Body of pancreas (tissue), 2 donors: Measurements from ENCODE around the genes C14orf39 and SYT16.

- PRO-cap: no peak
- RAMPAGE, long total RNA, 2 experiments: no peak in any of the 2 experiments
Measured at GRCh38 chr14:60127577-60128312, 36.0 kb downstream of the PCNX4 start.

- PRO-cap: no peak
- RAMPAGE, long total RNA, 2 experiments: no peak in any of the 2 experiments
Measured at GRCh38 chr14:60174883-60175846, 10.0 kb upstream of the DHRS7 start.

DNA sequence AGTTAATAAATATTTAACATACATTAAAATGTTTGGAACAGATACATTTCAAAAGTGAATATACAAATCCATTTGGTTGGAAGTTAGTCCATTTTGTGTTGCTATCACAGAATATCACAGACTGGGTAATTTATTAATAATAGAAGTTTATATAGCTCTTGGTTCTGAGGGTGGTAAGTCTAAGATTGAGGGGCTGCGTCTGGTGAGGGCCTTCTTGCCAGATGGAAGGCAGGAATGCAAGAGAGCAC lies 16.4 kb downstream of the PPM1A start:
- PRO-cap: no peak
- RAMPAGE, long total RNA, 2 experiments: no peak in any of the 2 experiments

DNA sequence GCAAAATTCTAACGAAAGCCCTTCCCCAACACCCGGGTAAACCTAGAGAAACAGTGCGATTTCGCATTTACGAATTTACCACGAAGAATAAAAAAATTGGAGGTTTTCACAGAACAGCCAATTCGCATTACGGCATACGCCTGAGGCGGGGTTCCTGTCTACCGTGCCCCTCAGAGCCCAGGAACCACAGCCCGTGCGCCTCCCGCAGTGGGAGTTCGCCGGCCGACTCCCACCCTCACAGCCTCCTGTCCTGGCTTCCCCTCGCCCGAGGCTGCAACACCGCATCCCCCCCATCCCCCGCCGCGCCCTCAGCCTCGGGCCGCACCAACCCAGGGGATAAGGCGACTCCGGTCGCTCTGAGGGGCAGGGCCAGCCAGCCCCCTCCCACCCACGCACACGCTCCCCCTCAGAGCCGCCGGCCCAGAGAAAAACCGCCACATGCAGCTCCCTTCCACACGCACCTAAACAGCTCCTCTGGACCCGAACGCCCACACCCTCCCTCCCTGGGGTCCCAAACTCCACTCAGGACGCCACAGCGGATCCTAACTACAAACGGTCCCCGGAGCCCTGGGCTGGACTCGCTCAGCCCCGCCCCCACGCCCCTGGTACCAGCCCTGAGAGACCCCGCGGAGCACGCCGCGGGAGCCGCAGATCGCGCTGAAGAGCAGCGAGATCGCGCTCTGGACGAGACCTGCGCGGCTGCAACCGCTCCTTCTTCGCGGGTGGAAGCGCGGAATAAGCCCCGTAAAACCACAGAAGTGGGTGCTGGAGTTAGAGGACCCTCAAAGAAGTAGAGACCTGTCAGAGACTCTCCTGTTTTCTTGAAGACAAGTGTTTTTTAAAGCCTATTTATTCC lies at the start of gene C14orf39:
TSS of gene C14orf39 (minus strand) at position 580 of the 856 bp plus-strand sequence.
- PRO-cap: no peak
- RAMPAGE, long total RNA, 2 experiments: no peak in any of the 2 experiments

GRCh38 chr14:60637631-60638545 lies 11.4 kb downstream of the SIX1 start:
- PRO-cap: no peak
- RAMPAGE, long total RNA, 2 experiments: no peak in any of the 2 experiments

DNA sequence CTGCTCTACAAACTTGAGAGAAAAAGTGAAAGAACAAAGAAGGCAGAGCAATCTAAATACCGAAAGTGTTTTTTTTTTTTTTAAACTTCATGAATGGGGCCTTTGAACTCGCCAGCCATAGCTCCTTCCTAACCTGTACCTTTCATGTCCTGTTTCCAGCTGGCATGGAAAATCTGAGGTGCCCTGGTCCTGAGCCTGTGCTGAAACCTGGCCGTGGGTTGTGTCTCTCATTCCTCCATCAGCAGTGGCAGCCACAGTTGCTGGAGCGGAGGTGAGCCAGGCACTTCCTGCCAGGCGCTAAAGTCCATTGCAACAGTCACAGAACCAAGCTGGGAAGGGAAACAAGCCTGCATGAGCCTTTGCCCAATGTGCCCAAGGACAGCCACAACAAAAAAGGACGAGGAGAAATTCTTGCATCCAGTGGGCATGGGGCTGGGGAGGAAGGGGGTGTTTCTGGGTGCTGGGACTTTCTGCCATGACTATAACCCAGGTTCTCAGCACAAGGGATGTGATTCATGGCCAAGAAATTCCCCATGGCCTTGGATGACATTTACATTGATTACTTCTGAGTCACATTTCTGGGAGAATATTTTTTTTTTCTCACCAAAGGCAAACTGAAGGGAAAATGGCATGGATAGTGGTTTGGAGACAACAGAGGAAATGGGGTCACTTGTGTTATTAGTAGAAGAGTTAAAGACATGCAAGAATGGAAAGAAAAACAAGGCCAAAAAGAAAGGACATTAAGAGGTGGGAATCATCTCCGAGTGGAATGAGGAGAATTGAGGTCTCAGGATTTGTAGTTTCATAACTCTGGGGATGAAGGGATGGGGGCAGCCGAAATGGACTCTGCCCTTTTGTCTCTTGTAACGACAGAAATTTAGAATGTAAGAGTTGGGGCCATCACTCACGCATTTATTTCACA lies 102.5 kb downstream of the TMEM30B start:
- PRO-cap: no peak
- RAMPAGE, long total RNA, 2 experiments: no peak in any of the 2 experiments

DNA sequence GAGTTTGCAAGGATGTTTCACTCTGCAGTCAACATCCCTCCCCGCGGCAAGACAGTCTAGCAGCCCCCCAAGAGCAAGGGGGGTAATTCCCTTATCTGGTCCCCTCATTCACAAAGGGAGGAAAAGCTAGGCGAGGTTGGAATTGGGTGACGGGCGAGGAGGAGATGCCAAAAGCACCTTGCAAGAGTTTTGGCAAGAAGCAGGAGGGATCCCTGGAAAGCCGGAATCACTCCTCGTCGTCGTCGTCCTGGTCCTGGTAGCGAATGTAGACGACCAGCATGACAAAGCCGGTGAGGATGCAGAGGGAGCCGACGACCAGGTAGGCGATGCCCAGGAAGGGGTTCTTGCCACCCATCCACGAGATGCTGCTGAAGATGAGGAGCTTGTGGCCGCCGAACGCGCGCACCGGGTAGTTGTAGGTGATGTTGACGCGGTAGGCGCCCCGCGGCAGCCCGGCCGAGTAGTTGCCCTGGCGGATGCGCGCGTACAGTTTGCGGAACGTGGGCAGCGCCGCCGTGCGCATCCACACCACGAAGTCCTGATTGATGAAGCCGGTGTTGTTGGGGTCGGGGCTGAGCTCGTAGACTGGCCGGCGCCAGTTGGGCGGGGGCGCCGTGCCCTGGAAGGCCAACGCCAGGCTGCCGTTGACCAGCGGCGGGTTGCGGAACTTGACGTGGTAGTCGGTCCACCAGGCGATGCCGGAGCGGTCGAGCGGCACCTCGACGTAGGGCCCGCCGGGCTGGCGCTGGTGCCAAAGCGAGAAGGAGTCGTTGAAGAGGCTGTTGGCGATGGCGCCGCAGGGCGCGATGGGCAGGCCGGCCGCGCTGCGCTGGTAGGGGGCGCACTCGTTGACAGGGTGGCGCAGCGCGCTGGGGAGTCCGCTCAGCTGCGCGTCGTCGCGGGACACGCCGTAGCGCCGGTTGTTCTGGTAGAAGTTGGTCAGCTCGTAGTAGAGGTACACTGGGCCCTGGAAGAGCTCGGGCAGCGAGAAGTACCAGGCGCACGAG lies 969 bp downstream of the TMEM30B start:
- PRO-cap: bidirectional peak, plus-strand start at position 575 of the sequence, minus-strand start at position 466 of the sequence; bidirectional peak, plus-strand start at position 773 of the sequence, minus-strand start at position 747 of the sequence; bidirectional peak, plus-strand start at position 862 of the sequence, minus-strand start at position 907 of the sequence
- RAMPAGE, long total RNA, 2 experiments: start-site peak on the plus strand in 1 of 2 experiments, centred at position 893 of the sequence, 10 reads per replicate; start-site peak on the minus strand in 1 of 2 experiments, centred at positions 256 to 396 of the sequence, 5 to 16 reads per replicate

GRCh38 chr14:61323045-61323649 lies 1.8 kb downstream of the PRKCH start:
- PRO-cap: no peak
- RAMPAGE, long total RNA, 2 experiments: no peak in any of the 2 experiments

DNA sequence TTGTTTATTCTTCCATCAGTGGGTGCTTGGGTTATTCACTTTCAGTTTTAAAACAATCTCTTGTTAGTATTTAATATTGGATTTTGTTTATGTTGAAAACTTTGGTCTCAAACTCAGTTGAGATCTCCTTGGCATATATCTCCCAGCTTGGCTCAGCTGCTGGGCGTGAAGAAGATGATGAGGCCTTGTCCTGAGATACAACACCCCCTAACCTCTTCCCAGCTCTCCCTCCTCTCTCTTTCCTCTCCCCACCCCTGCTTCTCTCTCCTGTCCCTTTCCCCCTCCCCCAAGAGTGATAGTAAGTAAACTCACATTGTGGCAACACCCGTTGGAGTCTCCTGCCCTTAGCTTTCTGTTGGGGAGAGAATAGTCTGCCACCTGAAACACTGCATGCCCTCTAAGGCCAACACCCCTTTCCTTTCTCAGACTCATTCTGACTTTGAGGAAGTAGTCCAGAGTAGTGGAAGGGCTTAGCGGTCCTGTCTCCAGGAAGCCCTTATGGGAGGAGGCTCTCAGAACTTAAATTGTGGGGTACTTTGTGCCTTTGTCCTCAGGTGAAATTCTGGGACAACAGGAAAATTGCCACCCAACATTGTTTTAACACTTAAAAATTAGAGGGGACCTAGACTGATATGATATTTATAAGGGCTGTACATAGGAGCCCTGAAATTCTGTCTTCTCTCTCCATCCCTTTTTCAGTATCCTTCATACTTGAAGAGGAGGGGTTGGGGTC lies 95.2 kb downstream of the PRKCH start:
- PRO-cap: no peak
- RAMPAGE, long total RNA, 2 experiments: no peak in any of the 2 experiments

- PRO-cap: no peak
- RAMPAGE, long total RNA, 2 experiments: no peak in any of the 2 experiments
Measured at GRCh38 chr14:61469326-61469729, 147.9 kb downstream of the PRKCH start.

- PRO-cap: no peak
- RAMPAGE, long total RNA, 2 experiments: no peak in any of the 2 experiments
Measured at GRCh38 chr14:61506026-61506547, 184.7 kb downstream of the PRKCH start.

GRCh38 chr14:61561000-61561373 lies 134.3 kb upstream of the HIF1A start:
- PRO-cap: no peak
- RAMPAGE, long total RNA, 2 experiments: no peak in any of the 2 experiments

- PRO-cap: no peak
- RAMPAGE, long total RNA, 2 experiments: no peak in any of the 2 experiments
Measured at GRCh38 chr14:61562483-61563526, 132.5 kb upstream of the HIF1A start.

DNA sequence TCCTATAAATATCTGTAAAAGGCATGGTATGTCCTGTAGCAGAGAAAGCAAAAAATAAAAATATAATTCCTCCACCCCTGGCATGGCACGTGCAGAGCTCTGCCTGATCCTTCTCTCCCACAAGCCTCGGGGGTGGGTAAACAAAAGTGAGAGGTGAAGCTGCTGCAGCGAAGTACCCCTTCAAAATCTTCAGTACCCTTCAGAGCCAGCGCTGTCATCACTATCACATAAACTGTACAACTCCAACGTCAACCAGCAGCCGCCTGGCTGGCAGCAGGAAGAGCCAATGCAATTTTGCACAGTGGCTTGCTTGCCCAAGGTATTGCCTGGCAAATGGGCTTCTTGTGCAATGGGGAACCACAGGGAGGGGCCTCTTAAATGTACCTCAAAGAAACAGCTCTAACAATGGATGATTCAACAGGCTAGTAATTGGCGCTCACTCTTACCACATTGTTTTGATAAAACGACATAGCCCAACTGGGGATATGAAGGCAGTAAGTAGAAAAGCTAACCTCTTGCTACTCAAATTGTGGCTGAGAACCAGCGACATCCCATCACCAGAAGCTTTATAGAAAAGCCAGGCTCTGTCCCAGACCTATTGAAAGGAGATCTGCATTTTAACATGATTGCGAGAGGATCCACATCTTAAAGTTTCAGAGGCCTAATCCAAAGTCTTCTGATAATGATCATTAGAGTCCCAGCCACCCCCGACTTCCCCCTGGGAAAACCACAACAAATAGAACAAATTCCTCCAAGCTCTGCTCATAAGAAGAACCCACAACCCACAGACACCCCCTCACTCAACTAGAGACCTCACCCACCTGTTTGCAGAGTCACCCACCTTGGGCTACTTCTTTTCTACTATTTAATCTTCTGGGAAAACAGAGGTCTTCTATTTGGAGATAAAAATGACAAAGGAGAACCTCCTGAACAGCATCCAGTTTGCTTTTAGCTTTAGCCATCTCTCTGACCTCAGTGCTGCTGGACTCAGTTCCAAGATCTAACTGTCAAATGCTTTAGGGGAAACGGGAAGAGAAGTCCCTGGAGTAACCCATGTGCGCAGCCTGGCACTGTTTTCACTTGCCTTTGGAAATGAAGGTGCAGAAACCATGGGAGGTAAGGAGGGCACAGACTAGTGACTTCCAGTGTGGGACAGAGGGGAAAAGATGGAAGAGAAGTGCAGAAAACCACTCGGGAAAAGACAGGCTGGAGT lies 125.3 kb upstream of the HIF1A start:
- PRO-cap: no peak
- RAMPAGE, long total RNA, 2 experiments: no peak in any of the 2 experiments

DNA sequence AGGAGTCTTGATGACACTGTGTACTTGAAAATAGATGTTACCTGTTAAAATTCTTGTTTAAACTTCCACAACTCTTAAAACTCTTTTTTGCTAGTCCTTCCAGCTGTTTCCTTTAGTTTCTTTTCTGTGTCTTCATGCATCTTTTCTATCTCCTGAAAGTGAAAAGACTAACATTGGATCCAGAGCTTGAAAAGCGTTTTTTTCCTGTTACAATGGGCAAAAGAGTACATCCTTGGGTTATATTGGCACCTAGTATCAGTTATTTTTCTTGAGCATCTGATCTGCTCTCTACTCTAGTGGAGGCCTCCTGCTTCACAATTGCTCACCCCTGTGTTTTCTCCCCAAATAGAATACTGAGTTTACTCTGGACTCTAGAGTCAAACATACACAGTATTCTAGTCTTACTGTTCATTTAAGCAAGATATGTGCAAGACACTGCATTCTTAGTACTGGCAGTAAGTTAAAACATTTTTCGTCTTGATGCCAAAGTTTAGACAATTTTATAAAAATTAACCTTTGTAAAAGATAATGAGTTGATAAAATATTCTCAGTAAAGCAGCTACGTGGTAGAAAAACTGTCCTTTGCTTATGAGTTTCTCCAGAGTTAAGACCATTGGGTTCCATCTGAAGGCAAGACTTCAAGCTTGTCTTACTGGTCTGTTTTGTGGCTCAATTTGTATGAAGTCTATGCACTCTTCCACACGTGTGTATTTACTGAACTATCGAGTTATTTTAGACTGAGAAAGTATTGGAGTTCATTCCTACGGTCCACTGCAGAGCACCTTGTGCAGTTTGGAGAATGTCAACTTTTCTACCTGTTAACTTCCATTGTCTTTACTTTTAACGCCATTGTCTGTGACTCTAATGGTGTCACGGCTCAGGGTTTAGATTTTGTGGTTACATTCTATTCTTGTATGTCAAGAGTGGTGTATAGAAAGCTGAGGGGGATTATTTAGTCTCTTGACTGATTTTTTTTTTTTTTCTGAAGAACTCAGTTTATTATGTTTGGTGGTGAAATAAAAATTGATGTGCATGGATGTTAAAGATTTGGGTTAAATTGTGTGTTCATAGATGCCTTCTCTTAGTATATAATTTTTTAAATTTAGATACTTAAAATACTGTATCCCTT lies 3.5 kb downstream of the HIF1A start:
- PRO-cap: no peak
- RAMPAGE, long total RNA, 2 experiments: no peak in any of the 2 experiments

DNA sequence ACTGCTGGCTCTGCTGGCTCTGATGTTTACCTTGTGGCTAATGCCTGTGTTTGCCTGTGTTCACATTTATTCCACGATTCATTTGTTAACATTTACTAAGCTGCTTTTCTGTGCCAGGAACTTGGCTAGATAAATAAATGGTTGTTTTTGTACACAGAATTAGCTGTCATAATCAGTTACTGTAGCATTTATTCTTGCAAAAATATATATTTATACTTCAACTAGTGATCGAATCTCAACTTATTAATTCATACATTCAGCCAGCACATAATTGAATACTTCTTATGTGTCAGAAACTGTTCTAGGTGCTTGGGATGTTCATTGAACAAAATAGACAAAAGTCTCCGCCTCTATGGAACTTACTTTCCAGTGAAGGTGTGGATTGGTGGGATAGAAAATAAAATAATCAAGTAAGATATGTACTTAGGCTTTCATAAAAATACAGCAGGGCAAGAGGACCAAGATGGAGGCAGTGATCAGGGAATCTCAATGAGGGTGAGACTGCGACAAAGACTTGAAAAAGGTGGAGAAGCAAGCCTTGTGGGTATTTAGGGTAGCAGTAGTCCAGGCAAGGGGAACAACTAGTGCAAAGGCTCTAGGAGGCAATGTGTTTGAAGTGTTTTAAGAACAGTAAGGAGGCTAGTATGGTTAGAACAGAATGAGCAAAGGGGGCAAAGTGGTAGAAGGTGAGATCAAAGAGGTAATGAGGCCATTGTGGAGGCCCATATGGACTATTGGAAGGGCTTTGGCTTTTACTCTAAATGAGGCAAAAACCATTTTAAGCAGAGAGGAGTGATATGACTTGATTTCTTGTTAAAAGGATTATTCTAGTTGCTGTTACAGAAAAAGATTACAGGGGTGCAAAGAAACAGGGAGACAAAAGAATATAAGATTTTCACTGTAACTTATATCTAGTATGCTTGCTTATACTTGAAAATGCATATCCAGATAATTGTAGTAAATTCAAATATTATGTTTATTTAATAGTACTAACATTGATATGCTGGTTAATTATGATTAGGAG lies 16.7 kb downstream of the HIF1A start:
- PRO-cap: no peak
- RAMPAGE, long total RNA, 2 experiments: start-site peak on the plus strand in 1 of 2 experiments, centred at position 440 of the sequence, 6 reads per replicate

- PRO-cap: no peak
- RAMPAGE, long total RNA, 2 experiments: no peak in any of the 2 experiments
Measured at GRCh38 chr14:61812378-61813019, at the start of gene SYT16. Gene SYT16 (plus strand): TSS chr14:61812703.

- PRO-cap: bidirectional peak, plus-strand start at chr14:62117408, minus-strand start at chr14:62117246
- RAMPAGE, long total RNA, 2 experiments: start-site peak on the plus strand in 2 of 2 experiments, at chr14:62117400-62117409 at its widest, 15 to 49 reads per replicate
Measured at GRCh38 chr14:62117151-62117733, 304.7 kb downstream of the SYT16 start.

DNA sequence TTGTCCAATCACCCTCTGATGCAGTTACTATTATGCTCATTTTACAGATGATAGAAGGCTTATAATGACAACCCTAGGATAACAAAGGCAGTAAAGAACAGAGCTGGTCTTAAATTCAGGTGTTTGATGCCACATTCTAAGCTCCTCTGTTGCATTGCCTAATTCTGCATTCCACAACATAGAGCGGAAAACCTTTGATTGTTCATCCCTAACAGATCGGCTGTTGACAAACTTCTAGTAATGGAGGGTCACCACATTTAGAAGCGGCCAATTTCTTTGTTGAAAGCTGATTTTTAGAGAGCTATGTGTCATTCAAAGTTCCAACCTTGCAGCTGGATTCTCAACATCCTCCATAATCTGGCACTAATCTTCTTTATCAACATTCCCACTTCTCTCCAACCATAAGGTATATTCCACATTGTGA lies 371.1 kb downstream of the SYT16 start:
- PRO-cap: no peak
- RAMPAGE, long total RNA, 2 experiments: no peak in any of the 2 experiments

- PRO-cap: no peak
- RAMPAGE, long total RNA, 2 experiments: no peak in any of the 2 experiments
Measured at GRCh38 chr14:63591442-63591931, 48.3 kb upstream of the PPP2R5E start.